H7 (cell line): ENCODE measurements around the genes EVI5, DIPK1A and TMED5.

DNA sequence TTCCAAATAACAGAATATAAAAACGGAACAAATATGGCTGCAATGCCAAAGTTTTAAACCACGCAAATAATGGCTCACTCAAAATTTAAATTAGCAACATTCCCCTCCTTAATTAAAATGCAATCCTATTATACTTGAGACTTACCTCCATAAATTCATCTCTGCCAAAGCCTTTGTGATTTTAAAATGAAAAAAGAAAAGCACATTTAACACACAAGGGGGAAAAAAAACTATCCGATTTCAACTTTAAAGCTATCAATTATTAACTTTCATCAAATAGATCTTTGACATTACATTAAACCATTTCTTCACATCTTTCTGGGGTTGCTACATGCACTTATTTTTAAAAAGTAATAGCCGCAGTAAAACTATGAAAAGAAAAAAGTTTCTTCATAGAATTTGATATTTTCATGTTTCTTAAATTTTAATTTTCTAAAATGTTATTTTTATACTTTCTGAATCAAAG is 71.0 kb downstream of the EVI5 start:
- RAMPAGE, long total RNA, result no peak

DNA sequence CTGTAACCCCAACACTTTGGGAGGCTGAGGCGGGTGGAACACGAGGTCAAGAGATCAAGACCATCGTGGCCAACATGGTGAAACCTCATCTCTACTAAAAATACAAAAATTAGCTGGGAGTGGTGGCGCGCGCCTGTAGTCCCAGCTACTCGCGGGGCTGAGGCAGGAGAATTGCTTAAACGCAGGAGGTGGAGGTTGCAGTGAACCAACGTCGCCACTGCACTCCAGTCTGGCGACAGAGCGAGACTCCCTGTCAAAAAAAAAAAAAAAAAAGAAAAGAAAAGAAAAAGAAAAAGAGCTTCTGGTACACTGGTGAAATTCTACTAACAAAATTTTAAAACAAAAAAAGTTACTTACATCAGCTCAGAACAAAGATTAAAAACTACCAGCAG is 1.4 kb downstream of the EVI5 start:
- RAMPAGE, long total RNA, result no peak

GRCh38 chr1:92784495-92785238 is at the start of gene EVI5:
EVI5 (minus strand) TSS chr1:92785108.
- RAMPAGE, long total RNA, result start-site peak on the minus strand at chr1:92785108-92785119, 23 reads

DNA sequence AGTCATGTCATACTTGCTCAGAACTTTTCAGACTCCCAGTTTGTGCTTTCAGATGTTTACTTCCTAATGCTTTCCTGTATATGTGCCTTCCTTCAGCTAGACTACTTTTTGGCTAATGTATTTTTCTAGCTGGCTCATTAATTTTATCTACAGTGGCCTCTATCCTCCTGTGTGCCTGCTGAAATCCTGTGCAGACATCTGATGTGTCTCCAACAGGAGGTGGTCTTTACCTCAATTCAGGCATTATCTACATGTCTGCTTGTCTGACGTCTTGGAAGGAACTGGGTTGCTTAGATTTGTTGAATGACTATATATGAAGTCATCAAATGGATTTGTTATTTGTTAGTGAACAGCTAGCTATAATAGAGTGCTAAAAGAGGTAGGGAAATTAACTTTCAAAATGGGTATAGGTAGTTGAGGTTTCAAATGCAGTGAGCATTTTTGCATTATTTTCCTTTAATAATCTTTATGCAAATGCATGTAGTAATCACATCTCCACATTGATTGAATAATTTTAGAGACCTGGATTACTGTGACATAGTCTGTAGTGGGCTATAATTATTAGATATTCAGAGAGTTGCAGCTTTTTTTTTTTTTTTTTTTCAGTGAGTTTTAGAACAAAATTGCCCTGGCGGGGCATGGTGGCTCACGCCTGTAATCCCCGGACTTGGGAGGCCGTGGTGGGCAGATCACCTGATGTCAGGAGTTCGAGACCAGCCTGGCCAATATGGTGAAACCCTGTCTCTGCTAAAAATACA is 6.8 kb downstream of the RPL5 start:
- RAMPAGE, long total RNA, result no peak

- RAMPAGE, long total RNA, result no peak
These were observed 8.7 kb downstream of the RPL5 start for GRCh38 chr1:92840369-92841071.

- RAMPAGE, long total RNA, result no peak
These were observed 859 bp downstream of the DIPK1A start for GRCh38 chr1:92960208-92960998.

GRCh38 chr1:92960999-92961917 is at the start of gene DIPK1A:
DIPK1A (minus strand) TSS chr1:92961462.
- RAMPAGE, long total RNA, result start-site peak on the minus strand at chr1:92961462-92961500, 38 reads

GRCh38 chr1:92963180-92963710 is 2.0 kb upstream of the DIPK1A start:
- RAMPAGE, long total RNA, result no peak

- RAMPAGE, long total RNA, result no peak
These were observed 3.7 kb upstream of the DIPK1A start for GRCh38 chr1:92964823-92965427.

GRCh38 chr1:93110138-93110710 is 31.1 kb downstream of the MTF2 start:
- RAMPAGE, long total RNA, result no peak

- RAMPAGE, long total RNA, result no peak
These were observed 32.1 kb downstream of the TMED5 start for GRCh38 chr1:93147794-93148830.

- RAMPAGE, long total RNA, result start-site peak on the minus strand at chr1:93180318-93180516, 1,366 reads
These were observed at the start of gene TMED5 for GRCh38 chr1:93179461-93180589. TMED5 (minus strand) TSS chr1:93180413.

GRCh38 chr1:93340667-93341813 is 4.7 kb upstream of the DR1 start:
- RAMPAGE, long total RNA, result no peak

DNA sequence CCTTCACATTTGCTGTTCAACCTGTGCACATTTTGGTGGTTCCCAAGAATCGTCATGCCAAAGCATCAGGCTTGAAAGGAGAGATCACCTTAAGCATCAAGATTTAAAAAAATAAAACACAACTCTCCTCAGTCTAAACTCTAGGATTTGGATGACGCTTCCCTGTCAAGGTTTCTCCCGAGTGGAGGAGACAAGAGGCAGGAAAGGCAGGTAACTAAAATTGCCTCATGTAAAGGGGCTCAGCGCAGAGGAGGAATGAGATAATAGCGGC is 446 bp upstream of the FNBP1L start:
- RAMPAGE, long total RNA, result no peak

GRCh38 chr1:93449002-93449865 is 1.3 kb downstream of the FNBP1L start:
- RAMPAGE, long total RNA, result no peak

- RAMPAGE, long total RNA, result no peak
These were observed 98.6 kb downstream of the BCAR3 start for GRCh38 chr1:93582826-93583605.

DNA sequence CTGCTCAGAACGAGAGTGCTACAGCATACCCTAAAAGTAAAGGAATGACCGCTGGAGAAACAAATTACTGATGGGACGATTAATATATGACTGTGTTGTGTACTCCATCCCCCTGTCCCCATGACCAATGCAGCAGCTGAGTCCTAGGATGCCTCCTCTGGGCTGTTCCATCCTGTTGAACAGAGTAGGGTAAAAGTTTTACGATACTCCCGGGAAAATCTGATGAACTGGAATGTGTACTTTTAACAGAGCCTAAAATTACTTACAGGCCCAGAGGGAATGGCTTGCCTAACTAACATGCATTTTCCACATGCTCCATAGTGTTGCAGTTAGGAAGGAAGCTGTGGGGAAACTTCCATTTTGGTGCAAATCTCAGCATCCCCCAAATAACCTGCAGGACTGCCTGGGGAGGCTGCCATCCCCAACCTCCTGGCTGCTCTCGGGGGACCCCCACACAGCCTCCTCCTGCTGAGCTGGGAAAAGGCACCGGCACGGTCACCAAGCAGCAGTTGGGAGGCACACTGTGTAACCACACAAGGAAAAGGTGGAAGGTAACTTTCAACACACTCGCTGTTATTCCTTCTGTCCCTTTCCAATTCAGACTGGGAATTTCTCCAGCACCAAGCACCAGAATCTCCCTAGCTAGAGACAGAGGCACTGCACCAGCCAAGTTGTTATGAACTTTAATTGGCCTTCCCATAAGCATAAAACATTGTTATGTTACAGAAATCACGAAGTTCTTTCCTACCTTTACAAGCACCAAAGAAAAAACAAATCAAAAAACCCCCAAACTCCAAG is 97.2 kb downstream of the BCAR3 start:
- RAMPAGE, long total RNA, result no peak

DNA sequence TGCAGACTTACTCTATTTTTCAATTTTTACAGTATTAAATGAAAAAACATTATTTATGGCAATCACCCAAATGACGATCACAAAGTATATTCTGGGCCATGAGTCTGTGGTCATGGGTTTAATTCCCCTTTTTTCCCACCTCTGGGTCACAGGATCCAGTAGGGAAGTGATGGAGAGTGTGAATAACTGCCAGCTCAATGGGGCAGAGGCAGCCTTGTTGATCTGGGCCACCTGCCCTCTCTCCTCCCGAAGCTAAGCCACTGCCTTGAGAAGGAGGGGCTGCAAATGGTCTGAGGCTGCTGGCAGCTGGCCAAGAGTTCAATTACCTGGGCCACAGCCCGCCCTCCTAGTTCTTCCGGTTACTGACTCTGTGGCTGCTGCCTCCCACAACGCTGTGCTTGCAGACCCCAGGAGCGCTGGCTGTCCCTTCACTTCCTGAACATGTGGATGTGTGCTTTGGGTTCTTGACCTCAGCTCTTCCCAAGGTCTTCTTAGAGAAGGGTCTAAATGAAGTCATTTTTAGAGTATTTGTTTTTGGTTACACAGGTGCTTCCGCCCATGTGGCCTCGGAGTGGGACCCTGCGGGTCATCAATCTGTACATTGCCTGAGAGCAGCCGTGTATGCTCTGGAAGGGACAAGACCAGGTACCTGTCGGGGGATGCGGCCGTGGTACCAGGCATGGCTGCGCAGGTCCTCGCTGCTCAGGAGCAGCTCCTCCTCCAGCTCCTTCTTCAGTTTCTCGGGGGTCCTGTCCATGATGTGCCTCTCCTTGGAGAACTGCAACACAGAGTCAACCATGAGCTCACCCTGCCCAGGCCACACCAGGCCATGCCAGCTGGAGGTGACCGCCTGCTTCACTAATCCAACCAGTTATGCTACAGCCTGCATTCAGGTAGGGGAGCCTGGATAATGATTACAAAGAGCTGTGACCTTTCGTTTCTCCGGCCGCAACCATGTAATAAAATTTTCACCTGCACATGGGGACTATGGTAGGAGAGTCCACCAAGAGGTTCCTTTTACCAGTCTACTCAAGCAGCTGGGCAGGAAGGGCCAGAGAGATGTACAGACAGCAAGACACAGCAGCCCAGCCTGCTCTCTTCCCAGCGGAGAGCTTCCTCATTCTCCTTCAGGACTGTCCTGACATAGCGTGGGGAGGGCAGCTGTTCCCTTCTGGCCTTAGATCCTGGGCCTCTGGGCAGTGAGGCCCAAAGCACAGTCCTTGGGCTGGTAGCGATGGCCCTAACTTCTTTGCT is 89.6 kb downstream of the BCAR3 start:
- RAMPAGE, long total RNA, result no peak

- RAMPAGE, long total RNA, result no peak
These were observed 76.0 kb downstream of the BCAR3 start for GRCh38 chr1:93605259-93606381.

DNA sequence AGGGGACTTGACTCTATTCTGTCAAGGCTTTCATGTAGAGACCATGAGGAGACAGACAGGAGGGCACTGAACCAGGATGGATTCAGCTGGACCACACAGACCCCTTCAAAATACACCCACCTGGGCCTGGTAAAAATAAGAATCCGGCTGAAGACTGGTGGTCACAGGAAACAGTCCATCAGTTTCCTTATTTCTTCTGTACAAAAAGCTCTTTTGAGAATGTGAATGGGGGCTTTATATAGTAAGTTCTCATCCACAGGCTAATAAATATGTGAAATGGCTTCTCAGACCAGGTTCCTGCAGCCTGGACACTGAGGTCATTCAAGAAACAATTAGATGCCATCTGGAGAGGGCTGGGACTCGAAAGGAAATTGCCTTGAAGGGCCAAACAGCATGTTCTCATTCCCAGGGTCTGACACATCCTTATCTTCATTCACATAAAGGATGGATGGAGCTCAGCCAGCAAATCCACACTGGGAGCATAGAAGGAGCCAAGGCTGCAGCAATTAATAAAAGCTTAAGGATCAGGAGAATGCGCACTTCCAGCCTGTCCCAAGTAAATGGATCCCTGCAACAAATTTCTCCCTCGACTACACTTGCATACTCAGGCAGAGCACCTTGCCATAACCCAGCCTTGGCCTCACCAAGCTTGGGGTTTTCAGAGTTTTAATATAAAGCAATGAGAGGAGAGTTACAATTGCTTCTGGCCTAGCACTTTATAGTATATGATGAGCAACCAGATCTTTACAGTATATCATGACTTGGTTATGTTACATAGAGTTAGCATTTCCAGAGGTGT is 56.1 kb downstream of the BCAR3 start:
- RAMPAGE, long total RNA, result no peak